ENCODE measurements around a stretch of chr9.

GRCh38 chr9:137479561-137480212, 20.6 kb upstream of the NSMF start:
- RRBS, result no CpG with 5 or more reads among the region's 19 CpGs

- RRBS, result no CpG with 5 or more reads among the region's 28 CpGs
Observed at GRCh38 chr9:137481898-137482804, 23.0 kb upstream of the NSMF start.

DNA sequence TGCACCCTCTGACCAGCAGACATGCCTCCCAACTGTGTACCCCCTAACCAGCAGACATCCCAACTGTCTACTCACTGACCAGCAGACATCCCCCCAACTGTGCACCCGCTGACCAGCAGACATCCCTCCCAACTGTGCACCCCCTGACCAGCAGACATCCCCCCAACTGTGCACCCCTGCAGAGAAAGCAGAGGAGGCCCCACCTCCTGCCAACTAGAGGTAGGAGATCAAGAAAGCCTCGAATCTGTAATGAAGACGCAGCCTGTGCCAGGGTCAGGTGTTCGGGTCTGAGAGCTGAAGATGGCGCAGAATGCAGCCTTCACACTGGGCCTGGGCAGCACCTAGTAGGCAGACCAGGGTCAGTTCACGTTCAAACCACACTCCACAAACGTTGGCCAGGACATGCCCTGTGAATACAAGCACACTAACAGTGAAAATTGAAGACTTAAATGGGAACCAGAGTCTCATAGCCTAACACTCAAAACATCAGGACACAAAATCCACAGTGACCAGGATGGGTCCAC, 29.9 kb upstream of the NSMF start:
- RRBS, result no CpG with 5 or more reads among the region's 7 CpGs

GRCh38 chr9:137544286-137544631, 5.9 kb downstream of the PNPLA7 start:
- RRBS, result no CpG with 5 or more reads among the region's 7 CpGs

- RRBS, result 86% methylated on average over 1 of the region's 28 CpGs
Observed at GRCh38 chr9:137575432-137576665, 2.9 kb downstream of the DPH7 start.

DNA sequence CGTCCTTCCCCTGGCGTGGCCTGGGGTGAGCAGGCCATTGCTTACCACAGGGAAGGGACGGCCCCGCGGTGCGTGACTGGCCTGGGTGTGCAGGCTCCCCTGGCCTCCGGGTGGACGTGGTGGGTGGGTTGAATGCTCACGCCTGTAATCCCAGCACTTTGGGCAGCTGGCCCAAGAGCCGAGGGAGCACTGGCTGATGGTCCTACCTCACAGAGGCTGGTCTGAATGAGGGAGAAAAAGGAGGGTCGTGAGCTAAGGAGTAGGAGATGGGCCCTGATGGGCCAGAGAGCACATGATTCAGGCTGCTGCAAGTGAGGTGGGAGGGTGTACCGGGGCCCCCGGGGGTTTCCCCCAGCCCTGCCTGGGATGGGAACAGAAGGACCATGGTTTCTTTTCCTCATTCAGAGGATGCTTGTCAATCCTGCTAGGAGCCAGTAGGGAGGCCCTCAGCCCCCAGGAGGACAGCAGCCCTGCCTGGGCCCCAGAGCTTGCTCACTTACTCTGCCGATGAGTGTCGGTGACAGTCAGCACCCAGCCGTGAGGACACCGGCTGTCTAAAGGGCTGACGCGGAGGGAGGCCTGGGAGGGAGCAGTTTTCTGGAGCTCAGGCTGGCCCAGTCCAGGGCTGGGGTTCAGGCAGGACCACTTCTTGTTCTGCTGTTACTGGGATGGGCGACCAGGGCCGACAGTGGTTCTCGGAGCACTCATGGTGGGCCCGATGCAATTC, 1.6 kb downstream of the ARRDC1 start:
- RRBS, result no CpG with 5 or more reads among the region's 23 CpGs

- RRBS, result 93% methylated on average over 4 of the region's 25 CpGs
Observed at GRCh38 chr9:137692386-137693028, 73.7 kb downstream of the EHMT1 start.

Data from BE2C (cell line).